SK-N-DZ (cell line): ENCODE measurements around a stretch of chr2.

DNA sequence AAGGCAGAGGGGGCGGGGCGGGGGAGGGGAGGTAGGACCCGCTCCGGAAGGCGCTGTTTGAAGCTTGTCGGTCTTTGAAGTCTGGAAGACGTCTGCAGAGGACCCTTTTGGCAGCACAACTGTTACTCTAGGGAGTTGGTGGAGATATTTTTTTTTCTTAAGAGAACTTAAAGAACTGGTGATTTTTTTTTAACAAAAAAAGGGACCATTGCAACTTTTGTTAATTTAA is 2.2 kb downstream of the SOX11 start:
RAMPAGE:
- cytosol, long total RNA, result no peak
- nucleus, long total RNA, result no peak

DNA sequence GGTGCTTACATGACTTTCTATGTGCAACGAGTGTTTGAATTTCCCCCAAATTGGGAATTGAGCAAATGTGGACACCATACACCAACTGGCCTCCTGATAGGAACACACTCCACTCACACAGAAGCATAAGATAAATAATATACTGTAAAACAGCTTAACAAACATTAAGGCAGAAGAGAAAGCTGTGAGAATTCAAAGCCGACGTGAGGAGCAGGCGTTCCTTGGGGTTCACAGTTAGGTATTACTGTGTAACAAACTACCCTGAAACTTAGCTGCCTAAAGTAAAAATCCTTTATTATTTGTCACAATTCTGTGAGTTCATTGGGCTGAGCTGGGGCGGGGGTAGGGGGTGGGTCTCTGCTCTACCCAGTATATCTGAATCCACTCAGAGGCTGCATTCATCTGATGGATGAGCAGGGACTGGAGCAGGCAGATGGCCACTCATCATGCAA is 94.7 kb downstream of the SOX11 start:
RAMPAGE:
- cytosol, long total RNA, result no peak
- nucleus, long total RNA, result no peak

DNA sequence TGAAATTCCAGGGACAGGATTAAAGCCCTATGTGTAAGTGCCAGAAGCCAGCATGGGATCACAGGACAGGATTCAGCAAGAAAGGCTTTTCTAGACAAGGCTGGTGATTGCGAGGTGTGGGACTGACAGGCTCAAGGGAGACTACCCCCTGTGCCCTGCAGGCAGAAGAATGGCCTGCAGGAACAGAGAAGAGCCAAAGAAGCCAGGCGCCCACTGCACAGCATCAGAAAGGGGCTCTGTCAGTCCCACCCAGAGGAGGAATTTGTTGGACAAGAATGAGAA is 389.5 kb downstream of the CMPK2 start:
RAMPAGE:
- cytosol, long total RNA, result no peak
- nucleus, long total RNA, result no peak

DNA sequence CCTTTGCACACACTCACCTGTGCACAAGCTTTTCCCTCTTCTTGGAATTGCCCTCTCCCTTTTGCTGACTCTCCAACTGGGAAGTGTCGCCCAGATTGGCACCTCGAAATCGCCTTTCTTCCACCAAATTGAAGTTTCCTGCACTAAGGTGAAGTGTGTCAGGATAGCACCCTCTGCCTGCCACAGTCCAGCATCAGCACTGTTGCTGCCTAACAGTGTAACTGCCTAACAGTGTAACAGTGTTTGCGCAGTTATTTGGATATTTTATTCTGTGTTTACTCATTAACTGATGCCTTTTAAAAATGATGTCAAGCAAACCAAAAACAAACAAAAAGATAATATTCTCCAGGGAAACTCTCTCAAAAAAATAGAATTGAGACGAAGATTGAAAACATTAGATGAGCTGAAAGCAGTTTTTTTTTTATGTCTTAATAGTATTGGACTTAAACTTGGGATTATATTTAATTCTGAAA is 738 bp upstream of the CMPK2 start:
RAMPAGE:
- cytosol, long total RNA, result no peak
- nucleus, long total RNA, result no peak

DNA sequence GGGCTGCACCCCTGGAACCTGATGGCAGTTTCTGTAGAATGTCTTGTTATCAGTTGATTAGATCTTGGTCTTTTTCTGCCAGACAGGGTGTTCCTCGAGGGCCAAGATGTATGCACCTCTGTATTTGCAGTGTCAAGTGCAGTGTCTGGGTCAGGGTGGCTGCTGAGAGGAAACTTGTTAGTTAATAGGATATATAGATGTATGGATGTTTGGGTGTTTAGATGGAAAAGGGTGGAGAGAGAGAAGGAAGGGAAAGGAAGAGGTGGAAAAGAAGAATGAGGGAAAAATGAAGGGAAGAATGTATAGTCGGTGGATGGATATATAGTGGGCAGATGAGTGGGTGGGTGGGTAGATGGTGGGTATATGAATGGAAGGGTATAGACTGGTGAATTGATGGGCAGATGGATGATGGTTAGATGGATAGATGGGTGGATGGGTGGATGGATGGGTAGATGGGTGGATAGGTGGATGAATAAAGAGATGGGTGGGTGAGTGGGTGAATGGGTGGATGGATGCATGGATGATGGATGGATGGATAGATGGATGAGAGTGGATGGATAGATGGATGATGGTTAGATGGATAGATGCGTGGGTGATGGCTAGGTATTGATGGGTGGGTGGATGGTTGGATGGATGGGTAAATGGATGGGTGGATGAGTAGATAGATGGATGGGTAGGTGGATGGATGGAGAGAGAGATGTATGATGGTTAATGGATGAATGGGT is 121.3 kb downstream of the RNF144A start:
RAMPAGE:
- cytosol, long total RNA, result no peak
- nucleus, long total RNA, result no peak

DNA sequence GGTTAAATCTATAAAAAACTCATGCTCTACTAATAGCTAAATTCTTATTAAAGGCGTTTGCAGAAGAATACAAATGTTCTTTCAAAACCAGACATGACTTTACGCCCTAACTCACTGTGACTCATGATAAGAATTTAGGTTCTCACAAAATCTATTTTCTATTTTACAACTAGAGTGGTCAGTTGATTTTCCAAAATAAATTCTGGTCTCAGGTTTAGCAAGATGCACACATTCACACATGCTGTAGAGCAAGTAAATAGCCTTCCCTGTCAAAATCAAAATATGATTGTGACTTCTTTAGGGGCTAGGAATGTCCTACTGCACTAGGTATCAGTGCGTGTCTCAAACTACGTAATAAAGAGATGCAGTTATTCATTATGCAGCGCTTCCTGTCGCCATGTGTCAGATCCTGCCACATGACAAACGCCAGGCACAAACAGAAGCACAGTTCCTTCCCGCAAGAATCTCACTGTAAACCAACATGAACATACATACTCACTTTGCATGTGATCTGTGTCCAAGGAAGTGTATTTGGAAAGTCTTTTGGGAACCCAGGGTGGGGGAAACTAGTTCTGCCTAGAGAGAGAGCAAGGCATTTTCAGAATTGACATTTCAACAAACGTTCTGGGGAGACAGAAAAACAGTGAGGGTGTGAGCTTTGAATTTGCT is 599.8 kb downstream of the RNF144A start:
RAMPAGE:
- cytosol, long total RNA, result no peak
- nucleus, long total RNA, result no peak

DNA sequence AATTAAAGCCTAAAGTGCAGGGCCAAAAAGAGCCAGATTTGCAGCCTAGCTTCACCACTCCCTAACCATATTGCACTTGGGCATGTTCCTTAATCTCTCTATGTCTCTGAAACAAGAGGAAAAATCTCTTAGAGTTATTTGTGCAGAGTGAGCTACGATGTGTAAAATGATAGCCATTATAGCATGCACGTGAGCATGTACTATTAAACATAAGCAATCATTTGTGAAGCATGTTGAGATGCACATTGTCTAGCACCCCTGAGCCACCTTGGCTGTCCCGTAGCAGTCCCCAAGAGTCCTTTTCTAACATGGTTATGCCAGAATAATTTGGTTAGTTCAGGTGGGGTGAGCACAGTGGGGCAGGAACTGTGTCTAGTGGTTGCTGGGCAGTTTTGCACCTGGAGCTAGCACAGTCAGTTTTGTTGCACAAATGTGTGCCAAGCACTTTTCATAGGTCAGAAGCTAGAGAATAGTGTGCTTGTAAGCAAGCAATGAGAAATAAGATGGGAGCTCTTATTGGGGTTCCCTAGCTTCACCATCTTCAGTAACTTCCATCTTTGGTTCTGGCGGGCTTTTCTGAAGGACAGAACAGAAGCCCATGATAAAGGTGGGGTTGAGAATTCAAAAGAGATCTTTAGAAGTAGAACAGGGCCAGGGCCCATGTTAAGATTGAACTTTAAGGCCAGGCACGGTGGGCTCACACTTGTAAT is 809.8 kb downstream of the RNF144A start:
RAMPAGE:
- cytosol, long total RNA, result no peak
- nucleus, long total RNA, result no peak

RAMPAGE:
- cytosol, long total RNA, result no peak
- nucleus, long total RNA, result no peak
These were observed 828.2 kb downstream of the RNF144A start for GRCh38 chr2:7745308-7745847.

RAMPAGE:
- cytosol, long total RNA, result no peak
- nucleus, long total RNA, result no peak
These were observed 540.6 kb upstream of the ID2 start for GRCh38 chr2:8140963-8141960.

GRCh38 chr2:8515975-8516313 is 165.9 kb upstream of the ID2 start:
RAMPAGE:
- cytosol, long total RNA, result no peak
- nucleus, long total RNA, result no peak

GRCh38 chr2:8544987-8545853 is 136.6 kb upstream of the ID2 start:
RAMPAGE:
- cytosol, long total RNA, result no peak
- nucleus, long total RNA, result no peak

RAMPAGE:
- cytosol, long total RNA, result no peak
- nucleus, long total RNA, result no peak
These were observed 106.7 kb upstream of the ID2 start for GRCh38 chr2:8575042-8575716.

GRCh38 chr2:8656055-8656662 is 25.7 kb upstream of the ID2 start:
RAMPAGE:
- cytosol, long total RNA, result no peak
- nucleus, long total RNA, result no peak

GRCh38 chr2:8659965-8660748 is 21.7 kb upstream of the ID2 start:
RAMPAGE:
- cytosol, long total RNA, result no peak
- nucleus, long total RNA, result no peak

GRCh38 chr2:8821151-8821624 is 16.2 kb downstream of the KIDINS220 start:
RAMPAGE:
- cytosol, long total RNA, result no peak
- nucleus, long total RNA, result no peak

DNA sequence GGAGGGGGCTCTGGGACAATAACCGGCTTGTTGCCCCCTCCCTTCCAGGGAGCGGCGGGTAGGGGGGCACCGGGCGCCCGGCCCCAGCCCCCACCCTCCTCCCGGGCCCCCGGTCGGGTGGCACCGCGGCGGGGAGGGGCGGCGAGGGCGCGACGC is 247 bp downstream of the MBOAT2 start:
RAMPAGE:
- cytosol, long total RNA, result no peak
- nucleus, long total RNA, result no peak

DNA sequence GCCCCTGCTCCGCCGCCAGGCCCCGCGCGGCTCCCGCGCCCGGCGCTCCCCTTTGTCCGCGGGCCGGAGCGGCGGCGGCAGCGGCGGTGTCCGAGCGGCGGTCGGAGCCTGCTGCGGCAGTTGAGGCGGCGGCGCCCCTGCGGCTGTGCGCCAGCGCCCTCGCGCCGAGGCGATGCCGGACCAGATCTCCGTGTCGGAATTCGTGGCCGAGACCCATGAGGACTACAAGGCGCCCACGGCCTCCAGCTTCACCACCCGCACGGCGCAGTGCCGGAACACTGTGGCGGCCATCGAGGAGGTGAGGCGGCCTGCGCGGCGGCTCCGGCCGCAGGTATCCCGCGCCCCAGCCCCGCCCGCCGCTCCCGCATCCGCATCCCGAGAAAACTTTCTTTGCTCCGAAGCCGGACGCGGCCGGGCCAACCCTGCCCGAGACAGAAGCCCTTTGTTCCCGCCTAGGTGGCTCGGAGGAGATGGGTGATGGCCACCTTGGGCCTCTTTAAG is 371 bp downstream of the ASAP2 start:
RAMPAGE:
- cytosol, long total RNA, result no peak
- nucleus, long total RNA, result no peak

RAMPAGE:
- cytosol, long total RNA, result no peak
- nucleus, long total RNA, result no peak
These were observed 22.7 kb downstream of the ASAP2 start for GRCh38 chr2:9229258-9229745.

GRCh38 chr2:9300924-9301284 is 94.3 kb downstream of the ASAP2 start:
RAMPAGE:
- cytosol, long total RNA, result no peak
- nucleus, long total RNA, result no peak

GRCh38 chr2:9473211-9474216 is 837 bp upstream of the IAH1 start:
RAMPAGE:
- cytosol, long total RNA, result no peak
- nucleus, long total RNA, result no peak